ENCODE measurements around the gene SEC16A.

- PRO-cap, result no peak
Measured at GRCh38 chr9:135919538-135920395, 12.4 kb upstream of the CAMSAP1 start.

- PRO-cap, result bidirectional peak, plus-strand start at chr9:135992877, minus-strand start at chr9:135992793; bidirectional peak, plus-strand start at chr9:135993185, minus-strand start at chr9:135993039
Measured at GRCh38 chr9:135992505-135993500, 31.6 kb upstream of the UBAC1 start.

DNA sequence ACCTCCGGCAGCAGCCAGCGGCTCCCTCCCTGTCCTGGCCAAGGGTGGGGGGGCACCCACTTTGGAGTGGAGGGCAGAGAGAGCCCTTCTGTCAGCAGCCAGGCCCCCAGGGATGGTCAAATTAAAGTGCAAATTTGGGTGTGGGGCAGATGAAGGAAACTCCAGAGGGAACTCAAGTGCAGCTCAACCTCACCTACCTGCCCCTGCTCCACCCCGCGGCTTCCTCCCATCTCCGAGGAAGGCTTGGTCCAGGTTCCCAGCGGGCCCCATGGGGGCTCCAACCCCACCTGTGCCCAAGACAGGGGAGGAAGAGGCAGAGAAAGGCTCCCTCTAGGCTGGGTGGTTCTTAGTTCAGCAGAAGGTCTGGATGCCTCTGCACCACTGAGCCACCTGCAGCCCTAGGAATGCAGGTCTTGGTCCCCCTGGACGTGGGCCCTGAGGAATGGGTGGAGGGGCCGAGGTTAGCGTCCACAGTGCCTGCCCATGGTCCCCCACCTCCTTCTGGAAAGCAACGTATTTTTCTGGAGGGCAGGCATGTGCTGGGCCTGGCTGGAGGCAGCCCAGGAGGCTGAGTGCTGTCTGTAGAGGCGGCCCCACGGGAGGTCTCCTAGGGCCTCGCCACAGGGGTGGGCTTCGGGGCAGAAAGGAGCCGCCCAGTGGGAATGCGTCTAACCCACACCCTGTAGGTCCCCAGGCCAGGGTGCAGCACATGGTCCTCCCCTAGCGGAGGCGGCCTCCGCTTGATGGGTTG, 48.0 kb upstream of the UBAC1 start:
- PRO-cap, result no peak

DNA sequence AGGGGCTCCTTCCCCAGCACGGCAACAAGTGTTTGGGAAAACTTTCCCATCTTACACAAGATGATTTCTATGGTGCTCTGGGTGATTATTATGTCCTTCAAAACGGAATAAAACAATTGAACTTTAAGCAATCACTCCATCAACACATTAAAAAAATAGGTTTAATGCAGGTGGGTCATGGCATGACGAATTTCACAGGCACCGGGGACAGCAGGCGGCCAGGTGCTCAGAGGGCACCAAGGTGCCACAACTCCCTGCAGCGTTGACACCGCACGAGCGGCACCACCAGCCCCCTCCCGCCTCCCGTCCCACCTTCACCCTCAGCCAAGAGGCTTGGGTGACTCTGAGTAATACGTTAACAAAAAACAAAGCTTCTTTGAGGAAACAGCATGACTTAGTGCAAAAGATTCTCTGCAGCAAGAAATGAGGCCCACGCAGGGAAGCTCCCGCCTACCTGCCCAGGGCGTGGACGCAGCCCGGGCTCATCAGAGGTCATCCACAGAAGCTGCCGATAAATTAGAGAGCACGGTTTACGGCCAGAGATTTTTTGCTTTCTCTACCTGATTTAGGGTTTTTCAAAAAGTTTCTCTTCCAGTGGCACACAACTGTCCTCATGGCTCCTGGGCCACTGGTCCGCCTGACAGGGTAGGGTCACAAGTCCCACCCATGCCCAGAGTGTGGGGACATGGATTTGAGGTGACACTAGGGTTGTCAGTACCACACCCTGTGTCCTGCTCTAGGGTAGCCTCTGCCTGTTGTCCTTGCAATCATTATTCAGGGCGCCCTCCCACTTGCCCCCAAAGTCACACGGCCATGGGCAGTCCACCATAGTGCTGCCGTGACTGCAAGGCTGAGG, 4.0 kb downstream of the TMEM250 start:
- PRO-cap, result no peak

DNA sequence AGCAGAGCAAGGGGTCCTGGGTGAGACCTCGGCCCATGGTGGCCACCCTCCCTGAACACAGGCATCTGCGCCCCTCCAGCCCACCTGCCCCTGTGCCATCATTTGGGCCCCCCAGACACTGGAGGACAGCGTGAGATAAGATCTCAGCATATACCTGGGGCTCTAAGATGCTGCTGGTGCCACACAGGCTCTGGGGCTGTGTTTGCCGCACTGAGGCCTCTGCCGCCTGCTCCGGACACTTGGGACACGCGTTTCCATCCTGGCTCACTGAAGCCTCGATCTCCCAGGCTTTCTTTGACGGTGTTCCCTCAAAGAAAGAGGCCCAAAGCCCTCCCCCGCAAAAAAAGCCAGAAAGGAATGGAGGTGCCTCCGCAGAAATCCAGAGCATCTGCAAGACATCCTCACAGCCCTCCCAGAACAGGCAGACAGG, 3.4 kb downstream of the TMEM250 start:
- PRO-cap, result no peak

DNA sequence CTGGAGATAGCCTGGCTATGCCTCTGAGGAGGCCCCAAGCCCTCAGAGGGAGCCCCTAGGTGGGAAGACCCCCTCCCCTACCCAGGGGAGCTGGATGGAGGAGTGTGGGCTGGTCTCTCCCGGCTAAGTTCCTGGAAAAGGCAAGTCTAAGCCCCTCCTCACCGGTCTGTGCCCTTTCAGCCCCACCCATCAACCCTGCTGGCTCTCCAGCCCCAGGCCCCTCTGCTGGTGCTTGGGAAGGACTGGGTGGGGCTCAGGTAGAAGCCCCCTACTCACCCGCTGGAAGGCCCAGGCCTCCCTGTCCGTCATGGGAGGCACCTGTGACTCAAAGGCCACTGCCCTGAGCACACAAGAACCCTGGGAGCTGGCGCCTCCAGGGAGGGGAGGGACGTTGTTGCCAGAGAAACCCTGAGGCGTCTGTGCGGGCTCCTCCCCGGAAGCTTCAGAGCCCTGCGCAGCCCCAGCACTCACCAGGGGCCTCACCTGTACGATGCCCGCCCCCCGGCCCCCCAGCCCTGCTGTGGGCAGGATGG, 7.5 kb upstream of the CCDC187 start:
- PRO-cap, result no peak

DNA sequence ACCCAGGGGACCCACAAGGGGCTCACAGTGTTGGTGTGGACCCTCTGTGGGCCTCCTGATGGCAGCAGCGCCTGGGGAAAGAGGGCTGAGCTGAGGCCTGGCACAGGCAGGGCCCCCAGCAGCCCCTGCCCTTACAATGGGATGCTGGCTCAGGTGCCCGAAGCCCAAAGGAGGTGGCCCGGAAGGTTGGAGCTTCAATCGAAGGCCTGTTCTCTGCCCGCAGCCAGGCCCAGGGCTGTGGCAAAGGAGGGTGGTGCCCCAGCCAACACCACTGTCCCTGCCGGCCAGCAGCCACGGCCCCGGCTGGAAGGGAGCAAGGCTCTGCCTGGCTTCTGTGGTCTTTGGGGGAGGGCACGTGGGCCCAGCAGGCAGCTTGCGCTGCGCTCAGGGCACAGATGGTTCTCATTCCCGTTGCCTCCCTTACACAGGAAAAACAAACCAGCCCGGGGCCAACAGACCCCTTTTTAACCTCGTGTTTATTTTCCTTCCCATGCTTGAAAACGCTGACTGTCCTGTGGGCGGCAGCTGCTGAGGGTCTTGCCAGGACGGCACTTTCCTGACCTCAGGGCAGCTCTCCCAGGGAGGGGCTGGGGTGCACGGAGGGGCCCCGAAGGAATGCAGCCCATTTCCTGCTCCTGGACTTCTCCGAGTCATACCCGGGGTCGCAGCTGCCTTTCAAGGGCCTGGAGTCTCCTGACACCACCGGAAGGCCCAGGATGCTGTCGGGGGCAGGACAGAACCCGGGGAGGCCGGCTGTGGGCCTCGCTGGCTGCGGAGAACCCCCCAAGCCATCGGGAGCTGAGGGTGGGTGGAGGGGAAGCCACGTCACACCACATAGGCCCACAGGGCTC, 1.2 kb upstream of the GPSM1 start:
- PRO-cap, result no peak

- PRO-cap, result no peak
Measured at GRCh38 chr9:136404449-136405283, 4.7 kb upstream of the SNAPC4 start.

DNA sequence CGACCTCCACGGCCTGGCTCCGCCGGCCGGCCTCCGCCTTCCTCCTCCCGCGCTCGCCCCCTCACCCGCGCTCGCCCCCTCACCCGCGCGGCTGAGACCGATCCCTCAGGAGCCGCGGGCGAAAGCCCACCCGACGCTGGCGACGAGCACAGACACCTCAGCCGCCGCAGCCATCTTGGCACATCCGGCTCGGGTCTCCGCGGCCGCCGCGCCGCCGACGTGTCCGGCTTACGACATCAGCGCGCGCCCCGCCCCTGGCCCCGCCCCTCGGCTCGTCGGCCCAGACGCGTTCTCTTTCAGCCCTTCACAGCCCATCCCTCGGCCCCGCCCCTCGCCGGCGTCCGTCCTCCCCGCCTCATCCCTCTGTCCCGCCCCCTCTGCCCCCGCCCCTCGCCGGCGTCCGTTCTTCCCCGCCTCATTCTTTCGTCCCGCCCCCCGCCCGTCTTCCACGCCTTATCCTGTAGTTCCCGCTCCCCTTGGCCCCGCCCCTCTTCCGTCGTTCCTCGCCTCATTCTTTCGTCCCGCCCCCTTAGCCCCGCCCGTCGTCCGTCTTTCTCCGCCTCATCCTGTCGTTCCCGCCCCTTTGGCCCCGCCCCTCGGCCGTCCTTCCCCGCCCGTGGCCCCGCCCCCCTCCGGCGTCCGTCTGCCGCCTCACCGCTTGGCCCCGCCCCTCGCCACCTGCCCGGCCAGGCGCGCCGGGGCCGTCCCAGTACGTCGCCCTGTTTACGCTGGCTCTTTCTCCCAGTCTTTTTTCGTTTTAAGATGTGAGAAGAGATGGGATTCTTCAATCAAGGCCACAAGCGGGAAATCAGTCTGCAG, at the start of gene SEC16A:
Gene SEC16A, minus strand, starts transcription at position 186 of the 819 bp plus-strand sequence.
- PRO-cap, result unidirectional peak, minus-strand start at position 191 of the sequence; bidirectional peak, plus-strand start at position 709 of the sequence, minus-strand start at position 430 of the sequence

- PRO-cap, result no peak
Measured at GRCh38 chr9:136500576-136500945, 17.7 kb upstream of the SEC16A start.

DNA sequence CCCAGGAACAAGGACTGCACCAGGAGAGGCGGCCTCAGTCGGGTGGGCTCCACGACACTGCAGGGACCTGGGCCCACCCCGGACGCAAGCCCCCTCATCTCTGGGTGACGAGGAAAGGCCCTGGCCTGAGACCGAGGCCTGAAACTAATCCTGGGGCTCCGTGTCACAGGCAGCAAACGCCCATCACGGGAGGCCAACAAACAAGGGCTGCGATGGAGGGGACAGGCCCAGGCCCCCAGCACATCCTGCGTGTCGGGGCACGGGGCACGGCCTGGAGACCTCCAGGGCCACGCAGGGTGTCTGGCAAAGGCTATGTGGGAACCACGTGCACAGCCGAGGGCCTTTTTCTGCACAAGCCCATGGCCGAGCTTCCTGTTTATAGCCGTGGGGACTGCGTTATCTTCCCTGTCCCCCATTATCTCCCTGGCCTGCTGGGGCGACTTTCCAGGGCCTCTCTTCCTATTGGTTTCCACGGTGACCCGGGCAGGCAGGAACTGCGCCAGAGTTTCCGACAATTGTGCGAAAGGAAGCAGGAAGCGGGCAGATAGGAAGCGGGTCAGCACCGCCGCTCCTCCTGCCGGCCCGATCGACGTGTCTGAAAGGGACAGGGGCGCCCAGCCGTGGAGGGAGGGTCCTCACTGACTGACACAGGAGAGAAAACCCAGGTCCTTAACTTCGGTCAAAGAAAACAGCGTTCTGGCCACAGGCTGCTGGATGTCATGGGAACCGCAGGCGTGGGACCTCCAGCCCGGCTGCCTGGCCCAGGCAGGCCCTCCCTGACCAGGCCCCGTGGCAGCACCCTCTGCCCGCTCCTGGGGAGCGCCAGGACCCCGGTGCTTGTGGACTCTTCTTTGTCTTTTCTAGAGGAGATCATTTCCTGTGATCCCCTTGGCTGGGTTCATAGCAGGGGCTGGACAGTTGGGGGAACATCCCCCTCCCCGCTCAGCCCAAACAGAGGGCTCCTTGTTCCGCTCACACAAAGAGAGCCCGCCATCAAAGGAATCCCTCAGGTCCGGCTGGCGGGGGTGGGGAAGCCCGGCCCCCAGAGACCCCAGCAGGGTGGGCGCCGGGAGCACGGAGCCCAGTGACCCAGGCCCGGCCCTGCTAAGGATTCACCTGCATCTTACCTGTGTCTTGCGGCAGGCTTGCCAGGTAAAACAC, 29.1 kb upstream of the SEC16A start:
- PRO-cap, result bidirectional peak, plus-strand start at position 585 of the sequence, minus-strand start at position 417 of the sequence

- PRO-cap, result no peak
Measured at GRCh38 chr9:136565234-136565947, 19.5 kb upstream of the NOTCH1 start.

GRCh38 chr9:136588606-136588945, 42.7 kb upstream of the NOTCH1 start:
- PRO-cap, result no peak

DNA sequence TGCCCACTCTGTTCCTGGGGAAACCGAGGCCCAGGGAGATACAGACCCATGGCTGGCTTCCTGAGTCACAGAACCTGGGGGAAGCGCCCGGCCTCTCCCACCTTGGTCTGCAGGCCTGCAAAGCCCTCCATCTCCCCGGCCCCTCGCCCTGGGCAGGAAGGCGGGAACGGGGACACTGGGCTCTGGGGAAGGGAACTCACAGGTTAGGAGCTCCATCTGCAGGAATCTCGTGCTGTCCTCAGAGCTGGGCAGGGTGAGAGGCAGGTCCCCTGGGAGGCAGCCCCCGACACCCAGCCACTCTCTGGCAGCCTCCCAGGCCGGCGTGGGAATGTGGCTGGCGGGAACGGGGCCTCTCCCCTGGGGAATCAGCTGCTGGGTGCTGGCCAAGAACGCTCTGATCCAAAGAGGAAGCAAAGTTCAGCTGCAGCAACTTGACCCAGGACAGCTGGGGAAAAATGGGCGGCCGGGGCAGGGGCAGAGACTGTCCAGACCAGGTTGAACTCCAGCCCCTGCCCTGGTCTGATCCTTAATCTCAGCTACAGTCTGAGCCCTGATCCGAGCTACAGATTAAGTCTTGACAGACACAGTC, 37.6 kb upstream of the EGFL7 start:
- PRO-cap, result no peak

GRCh38 chr9:136646252-136646969, 16.3 kb upstream of the EGFL7 start:
- PRO-cap, result no peak

DNA sequence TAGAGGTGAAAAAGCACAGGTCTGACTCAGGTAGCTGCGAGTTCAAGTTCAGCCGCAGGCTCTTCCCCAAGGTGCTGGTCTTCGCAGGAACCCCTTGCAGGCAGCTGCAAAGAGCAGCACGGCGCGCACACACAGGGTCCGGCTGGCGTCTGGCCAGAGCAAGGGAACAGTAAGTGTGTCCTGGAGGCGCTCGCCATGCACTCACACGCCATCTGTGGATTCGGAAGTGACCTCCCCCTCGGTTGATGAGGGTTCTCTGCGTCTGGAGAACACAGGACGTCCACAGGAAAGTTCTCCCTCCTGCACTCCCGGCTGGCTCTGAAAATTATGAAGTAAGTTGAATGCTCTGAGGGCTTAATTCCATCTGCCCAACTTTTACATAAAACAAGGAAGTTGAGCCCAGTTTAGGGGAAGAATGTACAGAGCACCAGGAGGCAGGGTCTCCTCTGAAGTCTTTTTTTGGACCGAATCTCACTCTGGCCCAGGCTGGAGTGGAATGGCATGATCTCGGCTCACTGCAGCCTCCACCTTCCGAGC, 13.9 kb upstream of the EGFL7 start:
- PRO-cap, result no peak

DNA sequence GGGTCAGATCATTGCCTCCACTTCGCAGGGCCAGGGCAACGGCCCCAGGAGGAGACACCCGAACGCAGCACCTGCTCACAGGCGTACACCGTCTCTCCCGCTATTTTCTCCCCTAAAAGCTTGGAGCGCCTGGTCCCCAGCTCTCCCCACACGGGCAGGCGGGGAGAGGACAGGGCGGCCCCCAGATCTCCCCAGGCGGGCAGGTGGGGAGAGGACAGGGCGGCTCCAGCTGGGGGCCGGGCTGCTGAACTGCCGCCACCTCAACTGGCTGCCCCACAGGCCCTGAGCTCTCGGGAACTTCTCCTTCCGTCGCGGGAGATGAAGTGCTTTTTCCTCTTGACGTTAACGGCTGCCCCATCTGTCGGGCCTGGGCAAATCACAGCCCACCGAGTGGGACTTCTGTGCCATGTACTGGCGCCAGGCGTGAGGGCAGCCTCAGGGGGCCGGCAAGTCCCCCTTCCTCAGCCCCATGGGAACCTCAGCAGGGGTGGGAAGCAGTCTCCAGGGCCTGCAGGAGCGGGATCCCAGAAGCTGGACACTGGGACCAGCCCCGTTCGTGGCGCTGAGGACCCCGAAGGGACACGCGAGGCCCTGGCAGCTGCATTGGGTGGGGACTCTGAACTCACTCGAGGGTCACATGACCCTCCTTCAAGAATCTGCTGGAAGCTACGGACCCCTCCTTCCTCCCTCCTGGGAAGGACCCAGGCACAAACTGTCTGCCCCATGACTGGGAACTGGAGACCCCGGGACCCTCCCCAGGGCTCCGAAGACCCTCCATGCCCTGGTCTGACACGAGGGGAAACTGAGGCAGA, 5.8 kb upstream of the EGFL7 start:
- PRO-cap, result unidirectional peak, minus-strand start at position 266 of the sequence

DNA sequence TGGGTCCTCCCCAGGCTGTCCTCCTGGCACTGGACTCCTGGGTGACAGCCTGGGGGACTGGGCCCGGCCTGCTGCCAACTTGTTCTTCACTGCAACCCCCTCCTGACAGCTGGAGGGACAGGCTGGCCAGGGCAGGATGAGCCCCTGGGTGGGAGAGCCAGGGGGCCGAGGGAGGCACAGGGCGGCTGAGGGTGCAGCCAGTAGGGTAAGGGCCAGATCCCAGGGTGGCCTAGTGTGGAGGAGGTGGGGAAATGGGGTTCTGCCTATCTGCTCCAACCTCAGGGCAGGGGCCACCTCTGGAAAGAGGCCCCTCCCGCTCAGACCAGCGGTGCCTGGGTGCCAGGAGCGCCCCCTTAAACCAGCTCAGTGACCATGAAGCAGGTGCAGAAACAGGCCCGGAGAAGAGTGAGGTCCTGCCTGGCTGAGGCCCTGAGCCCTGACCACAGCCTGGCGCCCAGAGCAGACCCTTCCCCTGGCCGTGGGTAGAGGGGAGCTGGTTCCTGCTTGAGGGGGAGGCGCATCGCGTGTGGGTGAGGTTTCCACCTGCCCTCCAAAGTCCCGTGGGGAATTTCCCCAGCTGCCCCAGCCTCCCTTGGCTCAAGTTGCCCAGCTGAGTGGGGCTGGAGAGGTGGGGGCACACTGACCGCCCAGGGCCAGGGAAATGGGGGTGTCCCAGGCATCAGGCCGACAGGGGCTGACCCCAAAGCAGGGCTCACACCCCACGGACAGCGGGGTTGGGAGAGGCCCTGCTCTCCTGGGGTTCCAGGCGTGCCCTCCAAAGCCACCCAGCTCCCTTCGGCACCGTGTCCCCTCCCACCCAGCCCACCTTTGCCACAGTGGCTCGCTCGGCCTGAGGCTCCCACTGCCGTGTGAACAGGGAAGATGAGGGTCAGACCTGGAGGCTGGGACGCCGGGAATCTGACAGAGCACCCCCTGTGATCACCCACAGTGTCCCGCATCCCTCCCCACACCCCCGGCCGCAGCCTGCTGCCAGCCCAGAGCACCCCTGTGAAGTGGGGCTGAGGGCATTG, 1.2 kb upstream of the EGFL7 start:
- PRO-cap, result no peak

DNA sequence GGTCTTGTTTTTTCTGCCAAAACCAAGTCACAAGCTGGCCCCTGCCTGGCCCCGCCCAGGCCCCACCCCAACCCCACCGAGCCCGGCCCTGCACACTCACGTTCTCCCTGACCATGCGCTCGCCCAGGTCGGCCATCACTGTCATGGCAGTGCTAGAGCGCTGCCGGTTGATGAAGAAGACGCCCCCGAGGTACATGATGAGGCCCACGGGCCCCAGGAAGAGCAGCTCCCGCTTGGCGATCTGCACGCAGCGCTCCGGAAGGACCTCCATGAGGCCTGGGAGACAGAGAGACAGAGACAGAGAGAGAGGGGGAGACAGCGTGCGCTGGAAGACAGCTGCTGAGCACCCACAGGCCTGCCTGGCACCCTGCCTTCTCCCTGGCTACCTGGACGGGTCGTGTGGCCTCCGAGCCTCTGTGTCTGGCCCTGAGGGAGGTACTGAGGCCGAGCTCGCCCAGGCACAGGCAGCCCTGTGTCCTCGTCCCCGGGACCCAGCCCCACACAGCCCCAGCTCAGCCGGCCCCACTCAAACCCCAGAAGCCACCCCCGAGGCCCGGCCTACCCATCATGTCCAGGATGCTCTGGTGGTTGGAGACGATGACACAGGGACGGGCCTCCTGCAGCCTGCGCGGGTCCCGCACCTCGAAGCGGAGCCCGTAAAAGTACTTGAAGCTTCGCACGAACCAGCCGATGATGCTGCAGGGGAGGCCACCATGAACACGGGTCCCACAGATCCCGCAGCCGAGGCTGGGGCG, 10.2 kb downstream of the AGPAT2 start:
- PRO-cap, result no peak

GRCh38 chr9:136685034-136685528, 2.2 kb downstream of the AGPAT2 start:
- PRO-cap, result no peak